ENCODE results near the gene RCOR1.

- PRO-cap, result unidirectional peak, minus-strand start at chr14:100987131
These were observed 83.4 kb upstream of the RTL1 start for GRCh38 chr14:100986961-100987280.

- PRO-cap, result no peak
These were observed 298.2 kb upstream of the RTL1 start for GRCh38 chr14:101201794-101202120.

DNA sequence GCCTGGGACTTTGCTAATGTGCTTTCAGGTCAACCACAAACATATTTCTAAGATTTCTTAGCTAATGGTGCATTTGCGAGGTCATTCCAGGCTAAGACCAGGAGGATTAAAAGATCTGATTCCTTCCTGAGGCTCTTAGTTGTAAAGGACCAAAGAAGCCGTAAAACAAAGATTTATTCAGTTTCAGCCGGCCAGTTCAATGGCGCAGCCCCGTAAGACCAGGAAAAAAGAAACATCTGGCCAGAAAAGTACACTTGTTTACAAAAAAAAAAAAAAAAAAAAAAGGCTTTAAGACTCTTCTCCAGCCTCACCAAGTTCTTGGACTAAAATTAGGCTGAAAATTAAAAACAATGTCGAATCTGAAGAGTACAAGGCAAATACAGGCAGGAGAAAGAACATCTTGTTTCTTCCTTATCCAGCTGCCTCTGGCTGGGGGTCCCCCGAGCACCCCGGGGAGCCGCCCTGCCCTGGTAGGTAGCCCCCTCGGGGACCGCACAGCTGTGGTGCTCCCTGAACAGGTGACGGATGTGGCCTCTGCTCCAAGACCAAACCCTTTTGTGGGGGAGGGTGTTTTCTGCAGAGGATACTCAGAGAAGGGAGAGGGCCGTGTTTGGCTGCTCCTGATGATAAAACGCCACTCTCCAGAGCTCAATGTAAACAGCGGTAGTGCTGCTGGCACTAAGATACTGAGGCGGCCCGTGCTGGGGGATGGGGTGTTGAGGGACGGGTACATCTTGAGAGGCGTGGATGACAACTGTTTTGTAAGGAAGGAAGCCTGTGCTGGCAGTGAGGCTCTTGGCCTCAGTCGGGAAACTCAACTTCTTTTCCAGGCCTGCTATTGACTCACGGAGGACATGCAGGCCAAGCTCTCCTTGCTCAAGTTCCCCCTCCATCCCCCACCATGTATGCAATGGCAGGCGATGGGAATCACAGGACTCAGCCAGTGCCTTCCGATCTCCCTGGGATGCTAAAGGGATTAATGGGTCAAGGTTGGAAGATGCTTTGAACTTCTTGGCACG is 401.2 kb upstream of the PPP2R5C start:
- PRO-cap, result no peak

- PRO-cap, result no peak
These were observed 360.6 kb upstream of the PPP2R5C start for GRCh38 chr14:101400882-101401344.

GRCh38 chr14:101402886-101403733 is 358.4 kb upstream of the PPP2R5C start:
- PRO-cap, result no peak

DNA sequence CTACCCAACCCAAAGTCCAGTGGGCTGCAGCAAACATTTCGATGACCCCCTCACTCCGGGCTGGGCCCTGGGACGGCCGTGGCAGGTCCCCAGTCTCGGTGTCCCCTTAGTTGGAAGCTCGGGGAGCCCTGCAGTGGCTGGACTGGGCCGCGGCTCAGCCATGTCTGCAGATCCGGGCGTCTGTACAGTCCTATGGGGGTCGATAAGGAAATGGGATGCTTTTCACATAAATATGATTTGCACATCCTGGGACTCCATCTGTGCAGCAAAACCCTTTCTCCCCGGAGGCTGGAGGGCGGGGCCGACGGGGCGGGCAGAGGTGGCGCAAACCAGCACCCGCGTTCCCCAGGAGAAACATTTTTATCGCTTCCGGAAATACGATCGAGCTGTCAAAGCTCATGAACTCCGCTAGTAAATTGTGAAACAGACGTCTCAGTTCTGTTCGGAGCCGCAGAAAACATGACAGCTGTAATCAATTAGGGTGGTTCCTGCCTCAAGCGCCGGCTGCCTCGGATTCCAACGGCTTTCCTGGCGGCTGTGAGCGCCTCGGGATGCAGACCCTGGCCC is 177.4 kb upstream of the PPP2R5C start:
- PRO-cap, result no peak

GRCh38 chr14:101599168-101599367 is 162.4 kb upstream of the PPP2R5C start:
- PRO-cap, result no peak

DNA sequence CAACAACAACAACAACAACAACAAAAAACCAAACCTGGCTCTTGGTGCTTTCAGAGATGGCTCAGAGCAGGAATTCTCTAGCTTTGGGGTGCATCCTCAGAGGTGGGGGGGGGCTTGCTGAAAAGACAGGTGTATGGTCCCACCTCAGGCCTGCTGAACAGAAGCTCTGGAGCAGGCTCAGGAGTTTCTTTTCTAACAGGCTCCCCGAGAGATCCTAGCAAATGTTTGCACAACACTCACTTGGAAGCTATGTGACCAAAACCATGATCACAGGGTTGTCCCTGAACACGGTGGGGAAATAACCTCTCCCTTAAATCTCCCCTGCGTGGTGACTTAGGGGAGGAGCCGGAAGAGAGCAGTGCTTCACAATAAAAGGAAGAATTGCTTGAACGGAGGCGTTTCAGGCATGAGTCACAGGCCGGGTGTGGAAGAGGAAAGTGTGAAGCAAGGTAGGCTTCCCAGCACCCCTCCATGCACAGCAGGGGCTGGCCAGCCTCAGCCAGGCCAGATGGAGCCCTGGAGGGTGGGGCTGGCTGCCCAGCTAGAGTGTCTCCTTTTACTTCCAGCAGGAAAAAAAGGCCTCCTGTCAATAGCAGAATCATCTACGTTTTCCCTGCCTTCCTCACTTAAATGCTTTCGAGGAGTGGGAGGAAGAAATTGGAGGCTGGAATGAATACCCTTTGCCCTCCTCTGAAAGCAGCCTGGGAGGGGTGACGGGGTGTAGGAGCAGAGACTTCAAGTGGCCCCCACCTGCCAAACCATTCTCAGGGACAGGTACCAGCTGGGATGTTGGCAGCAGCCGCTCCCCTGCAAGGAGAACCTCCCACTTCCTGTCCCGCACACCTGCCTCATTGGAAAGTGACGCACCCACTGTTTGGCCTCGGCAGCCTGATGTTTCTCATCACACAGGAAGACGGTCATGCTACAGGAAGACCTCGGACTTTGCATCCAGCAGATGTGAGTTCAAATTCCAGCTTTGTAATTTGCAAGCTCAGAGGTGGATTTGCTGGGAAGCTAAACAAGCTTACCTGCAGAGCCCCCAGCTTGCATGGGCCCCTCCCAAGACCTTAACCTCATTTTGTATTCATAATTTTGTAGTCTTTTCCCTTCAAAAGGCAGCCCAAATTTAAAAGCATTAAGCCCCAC is 30.1 kb upstream of the PPP2R5C start:
- PRO-cap, result bidirectional peak, plus-strand start at position 398 of the sequence, minus-strand start at position 287 of the sequence; bidirectional peak, plus-strand start at position 904 of the sequence, minus-strand start at position 766 of the sequence

- PRO-cap, result no peak
These were observed 39.1 kb upstream of the DYNC1H1 start for GRCh38 chr14:101925224-101925654.

DNA sequence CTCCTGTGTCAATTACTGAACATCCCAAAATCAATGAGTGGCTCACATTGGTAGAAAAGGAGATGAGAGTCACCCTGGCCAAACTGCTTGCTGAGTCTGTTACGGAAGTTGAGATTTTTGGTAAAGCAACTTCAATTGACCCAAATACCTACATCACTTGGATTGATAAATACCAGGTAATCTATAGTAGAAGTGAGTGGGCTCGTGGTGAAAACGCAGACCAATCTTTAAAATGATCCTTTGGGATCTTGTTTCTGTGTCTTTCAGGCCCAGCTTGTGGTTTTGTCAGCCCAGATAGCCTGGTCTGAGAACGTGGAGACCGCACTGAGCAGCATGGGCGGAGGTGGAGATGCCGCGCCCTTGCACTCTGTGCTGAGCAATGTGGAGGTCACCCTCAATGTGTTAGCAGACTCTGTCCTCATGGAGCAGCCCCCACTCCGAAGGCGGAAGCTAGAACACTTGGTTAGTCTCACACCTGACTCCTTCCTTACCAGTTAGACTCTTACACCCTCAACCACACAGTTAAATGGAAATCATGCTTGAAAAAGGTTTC is 40.5 kb downstream of the DYNC1H1 start:
- PRO-cap, result no peak

DNA sequence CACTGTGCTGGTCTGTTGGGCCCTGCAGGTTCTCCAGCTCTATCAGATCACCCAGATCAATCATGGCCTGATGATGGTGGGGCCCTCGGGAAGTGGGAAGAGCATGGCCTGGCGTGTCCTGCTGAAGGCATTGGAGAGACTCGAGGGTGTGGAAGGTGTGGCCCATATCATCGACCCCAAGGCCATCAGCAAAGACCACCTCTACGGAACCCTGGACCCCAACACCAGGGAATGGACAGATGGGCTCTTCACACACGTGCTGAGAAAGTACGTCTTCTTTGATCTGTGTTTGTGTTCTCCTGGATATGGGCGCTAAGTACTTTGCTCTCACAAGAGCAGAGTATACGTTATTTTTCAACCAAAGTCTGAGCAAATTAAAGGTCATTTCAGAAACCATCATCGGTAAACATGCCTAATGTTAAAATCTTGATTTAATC is 47.5 kb downstream of the DYNC1H1 start:
- PRO-cap, result no peak

DNA sequence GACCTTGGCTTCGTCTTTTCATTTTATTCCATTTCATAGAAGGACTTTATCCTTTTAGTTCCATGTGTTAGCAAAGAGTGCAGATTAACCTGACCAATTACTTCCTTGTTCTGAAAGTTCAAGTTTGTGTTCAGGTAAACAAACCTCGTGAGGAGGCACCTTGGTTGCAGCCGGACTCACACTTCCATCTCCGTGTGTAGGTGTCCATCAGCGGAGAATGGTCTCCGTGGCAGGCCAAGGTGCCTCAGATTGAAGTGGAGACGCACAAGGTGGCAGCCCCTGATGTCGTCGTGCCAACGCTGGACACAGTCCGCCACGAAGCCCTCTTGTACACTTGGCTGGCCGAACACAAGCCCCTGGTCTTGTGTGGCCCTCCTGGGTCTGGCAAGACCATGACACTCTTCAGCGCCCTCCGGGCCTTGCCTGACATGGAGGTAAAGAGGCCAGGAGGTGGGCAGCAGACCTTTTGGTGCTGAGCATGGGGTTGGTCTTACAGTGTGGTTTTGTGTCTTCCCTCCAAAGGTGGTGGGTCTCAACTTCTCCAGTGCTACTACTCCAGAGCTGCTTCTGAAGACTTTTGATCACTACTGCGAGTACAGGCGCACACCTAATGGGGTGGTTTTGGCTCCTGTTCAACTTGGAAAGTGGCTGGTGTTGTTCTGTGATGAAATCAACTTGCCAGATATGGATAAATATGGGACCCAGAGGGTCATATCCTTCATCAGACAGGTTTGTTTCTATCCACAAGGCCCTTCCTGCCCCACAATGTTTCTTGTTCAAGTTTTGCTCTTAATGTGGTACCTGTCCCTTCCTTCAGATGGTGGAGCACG is 52.4 kb downstream of the DYNC1H1 start:
- PRO-cap, result no peak

DNA sequence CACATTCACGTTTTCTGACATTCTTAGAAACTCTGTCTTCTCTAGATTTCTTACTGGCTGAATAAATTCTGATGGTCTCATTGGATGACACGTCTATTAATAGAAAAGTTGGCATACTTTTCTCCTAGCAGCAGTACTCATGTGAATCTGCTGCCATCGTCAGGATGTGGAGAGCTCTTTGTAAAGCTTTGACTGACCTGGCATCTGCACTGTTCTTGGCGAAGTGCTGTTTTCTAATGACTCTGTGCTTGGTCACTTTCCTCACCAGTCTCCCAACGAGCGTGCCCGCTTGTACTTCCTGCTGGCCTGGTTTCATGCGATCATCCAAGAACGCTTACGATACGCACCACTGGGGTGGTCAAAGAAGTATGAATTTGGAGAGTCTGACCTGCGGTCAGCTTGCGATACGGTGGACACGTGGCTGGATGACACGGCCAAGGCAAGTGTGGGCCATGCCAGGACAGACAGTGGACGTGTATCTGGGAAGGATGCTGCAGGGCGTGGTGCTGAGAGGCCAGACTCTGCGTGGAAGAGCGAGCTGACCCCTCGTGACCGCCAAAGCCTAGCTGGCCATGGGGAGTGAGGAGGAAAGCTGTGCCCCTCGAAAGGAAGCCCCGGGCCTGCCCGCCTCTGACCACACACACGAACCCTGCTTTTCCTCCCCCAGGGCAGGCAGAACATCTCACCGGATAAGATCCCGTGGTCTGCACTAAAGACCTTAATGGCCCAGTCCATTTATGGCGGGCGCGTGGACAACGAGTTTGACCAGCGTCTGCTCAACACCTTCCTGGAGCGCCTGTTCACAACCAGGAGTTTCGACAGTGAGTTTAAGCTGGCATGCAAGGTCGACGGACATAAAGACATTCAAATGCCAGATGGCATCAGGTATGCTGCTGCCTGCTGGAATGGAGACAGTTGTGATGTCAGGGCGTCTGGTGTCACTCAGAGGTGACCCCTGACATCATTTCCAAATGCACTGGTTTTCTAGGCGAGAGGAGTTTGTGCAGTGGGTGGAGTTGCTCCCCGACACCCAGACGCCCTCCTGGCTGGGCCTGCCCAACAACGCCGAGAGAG is 42.9 kb downstream of the HSP90AA1 start:
- PRO-cap, result no peak

- PRO-cap, result no peak
These were observed 36.4 kb downstream of the HSP90AA1 start for GRCh38 chr14:102050361-102051000.

DNA sequence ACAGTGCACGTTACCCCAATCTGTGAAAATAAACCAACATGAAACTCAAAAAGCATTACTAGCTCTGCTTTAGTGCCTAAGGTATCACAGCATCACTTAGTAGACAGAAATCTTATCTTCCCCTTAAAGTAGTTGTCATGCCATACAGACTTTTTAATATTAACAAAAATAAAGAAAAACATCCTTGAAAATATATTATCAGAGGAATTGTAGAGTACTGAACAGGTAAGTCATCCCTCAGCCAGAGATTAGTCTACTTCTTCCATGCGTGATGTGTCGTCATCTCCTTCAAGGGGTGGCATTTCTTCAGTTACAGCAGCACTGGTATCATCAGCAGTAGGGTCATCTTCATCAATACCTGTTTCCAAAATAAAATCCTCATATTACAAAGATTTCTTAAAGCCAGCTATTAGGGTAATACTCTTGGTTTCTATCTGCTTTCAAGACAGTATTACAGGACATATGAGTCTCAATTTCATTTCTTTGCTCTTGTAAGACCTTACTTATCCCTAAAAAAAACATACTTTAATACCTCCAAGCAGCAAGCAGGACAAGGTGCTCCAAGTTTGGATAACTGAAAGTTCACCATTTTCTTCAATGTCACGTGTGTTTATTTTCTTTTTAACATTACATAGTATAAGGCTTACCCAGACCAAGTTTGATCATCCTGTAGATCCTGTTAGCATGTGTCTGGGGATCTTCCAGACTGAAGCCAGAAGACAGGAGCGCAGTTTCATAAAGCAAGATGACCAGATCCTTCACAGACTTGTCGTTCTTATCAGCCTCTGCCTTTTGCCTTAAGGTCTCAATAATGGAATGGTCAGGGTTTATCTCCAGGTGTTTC is 5.2 kb downstream of the HSP90AA1 start:
- PRO-cap, result no peak

GRCh38 chr14:102086239-102086660 is 594 bp downstream of the HSP90AA1 start:
- PRO-cap, result unidirectional peak, plus-strand start at chr14:102086535; bidirectional peak, plus-strand start at chr14:102086602, minus-strand start at chr14:102086564

GRCh38 chr14:102300100-102300495 is 4.9 kb downstream of the MOK start:
- PRO-cap, result no peak

- PRO-cap, result no peak
These were observed 660 bp downstream of the MOK start for GRCh38 chr14:102304302-102304705.

DNA sequence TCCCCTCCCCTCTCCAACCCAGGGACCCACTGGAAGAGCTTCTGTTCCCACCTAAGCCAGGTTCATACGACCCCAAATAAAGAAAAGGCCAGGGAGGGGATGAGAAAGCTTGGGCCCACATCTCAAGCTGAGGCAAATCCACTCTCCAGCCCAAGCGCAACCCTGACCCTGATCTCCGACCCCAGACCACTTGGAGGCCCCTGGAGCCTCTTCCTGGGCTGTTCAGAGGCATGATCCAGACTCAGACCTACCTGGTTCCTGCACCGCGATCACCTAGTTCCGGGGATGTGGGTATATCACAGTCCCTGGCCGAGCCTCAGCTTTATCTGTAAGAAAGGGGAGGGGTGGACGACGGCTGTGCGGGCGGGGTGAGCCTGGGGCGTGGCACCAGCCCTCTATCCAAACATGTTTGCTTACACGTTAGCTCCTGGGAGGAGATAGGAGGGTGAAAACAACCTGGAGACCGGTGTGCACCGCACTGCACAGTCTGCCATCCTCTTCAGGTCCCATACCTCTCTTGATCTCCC is 1.3 kb downstream of the ANKRD9 start:
- PRO-cap, result bidirectional peak, plus-strand start at position 440 of the sequence, minus-strand start at position 324 of the sequence

DNA sequence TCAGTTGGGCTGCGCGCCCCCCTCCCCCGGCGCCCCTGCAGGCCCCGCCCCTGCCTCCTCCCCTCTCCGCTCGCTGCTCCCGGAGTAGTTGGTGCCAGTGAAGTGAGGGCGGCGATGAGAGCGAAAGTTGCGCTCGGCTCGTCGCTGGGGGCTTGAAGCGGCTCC is at the start of gene RCOR1:
Gene RCOR1 (plus strand): TSS at position 91 of the 165 bp plus-strand sequence.
- PRO-cap, result bidirectional peak, plus-strand start at position 97 of the sequence, minus-strand start outside the sequence